Neural cell (in vitro differentiated cells): Measurements from ENCODE around the gene TIGAR.

DNA sequence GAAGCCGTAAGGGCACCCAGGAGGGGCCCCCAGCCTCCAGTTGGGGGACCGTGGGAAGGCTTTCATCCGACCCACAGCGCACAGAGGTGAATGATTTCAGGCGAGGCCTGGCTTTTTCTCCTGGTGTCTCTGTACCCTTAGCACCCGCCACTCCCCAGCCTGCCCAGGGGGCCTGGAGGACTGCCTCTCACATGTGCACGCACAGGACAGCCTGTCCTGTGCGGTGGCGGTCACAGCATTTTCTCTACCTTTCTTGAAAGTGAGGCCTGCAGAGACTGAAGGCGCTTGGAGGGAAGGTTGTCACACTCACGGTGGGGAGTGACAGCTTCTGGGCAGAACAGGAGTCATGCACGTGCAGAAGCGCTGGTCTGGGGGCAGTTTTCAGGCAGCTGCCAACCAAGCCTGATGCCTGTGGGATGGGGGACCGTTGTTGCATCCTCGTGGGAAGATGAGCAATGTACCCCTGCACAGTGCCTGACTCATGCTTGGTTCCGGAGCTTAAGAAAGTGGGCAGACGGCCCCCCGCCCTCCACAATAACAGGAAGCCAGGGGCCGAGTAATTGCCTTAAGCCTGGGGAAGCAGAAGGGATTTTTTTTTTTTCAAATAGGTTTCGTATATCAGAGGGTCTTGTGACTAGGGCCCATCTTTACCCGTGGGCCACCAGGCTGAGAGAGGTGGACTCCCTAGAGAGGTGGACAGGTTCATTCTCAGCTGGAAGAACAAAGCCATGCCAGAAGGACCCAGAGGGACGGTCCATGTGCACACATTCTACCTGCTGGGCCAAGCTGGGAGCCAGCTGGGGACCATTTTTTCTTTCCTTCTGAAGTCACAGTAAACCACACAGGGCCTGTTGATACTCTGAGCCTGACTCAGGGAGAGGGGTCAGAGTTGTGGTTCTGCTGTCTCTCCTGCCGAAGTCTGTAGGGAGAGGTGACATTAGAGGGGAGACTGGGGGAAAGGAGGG lies 148.3 kb downstream of the TSPAN9 start:
- RAMPAGE, long total RNA: no peak

GRCh38 chr12:3239036-3239540 lies 161.9 kb downstream of the TSPAN9 start:
- RAMPAGE, long total RNA: no peak

- RAMPAGE, long total RNA: no peak
Measured at GRCh38 chr12:3278424-3278818, 201.2 kb downstream of the TSPAN9 start.

- RAMPAGE, long total RNA: no peak
Measured at GRCh38 chr12:3333384-3333953, 157.5 kb upstream of the PRMT8 start.

- RAMPAGE, long total RNA: no peak
Measured at GRCh38 chr12:3336436-3337039, 154.5 kb upstream of the PRMT8 start.

- RAMPAGE, long total RNA: no peak
Measured at GRCh38 chr12:3461323-3461768, 29.7 kb upstream of the PRMT8 start.

GRCh38 chr12:3795515-3796059 lies 42.7 kb upstream of the CRACR2A start:
- RAMPAGE, long total RNA: no peak

GRCh38 chr12:3947510-3948335 lies 74.5 kb upstream of the PARP11 start:
- RAMPAGE, long total RNA: no peak

DNA sequence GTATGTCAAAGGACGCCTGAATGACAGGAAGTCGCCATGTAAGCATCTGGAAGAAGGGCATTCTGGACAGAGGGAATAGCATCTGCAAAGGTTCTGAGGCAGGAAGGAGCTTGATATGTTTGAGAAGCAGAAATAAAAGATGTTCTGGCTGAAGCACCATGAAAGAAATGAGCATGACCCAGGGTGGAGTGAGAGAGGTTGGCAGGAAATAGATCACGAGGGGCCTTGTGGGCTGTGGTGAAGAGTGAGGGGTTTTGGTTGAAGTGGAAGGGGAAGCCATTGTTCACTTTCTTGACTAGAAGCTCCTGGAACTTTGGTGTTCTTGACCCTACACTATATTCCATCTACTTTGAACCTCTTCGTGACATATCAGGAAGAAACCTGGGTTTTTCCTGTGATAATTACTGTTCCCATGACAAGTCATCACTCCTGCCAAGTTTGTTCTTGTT lies 99.4 kb upstream of the PARP11 start:
- RAMPAGE, long total RNA: no peak

DNA sequence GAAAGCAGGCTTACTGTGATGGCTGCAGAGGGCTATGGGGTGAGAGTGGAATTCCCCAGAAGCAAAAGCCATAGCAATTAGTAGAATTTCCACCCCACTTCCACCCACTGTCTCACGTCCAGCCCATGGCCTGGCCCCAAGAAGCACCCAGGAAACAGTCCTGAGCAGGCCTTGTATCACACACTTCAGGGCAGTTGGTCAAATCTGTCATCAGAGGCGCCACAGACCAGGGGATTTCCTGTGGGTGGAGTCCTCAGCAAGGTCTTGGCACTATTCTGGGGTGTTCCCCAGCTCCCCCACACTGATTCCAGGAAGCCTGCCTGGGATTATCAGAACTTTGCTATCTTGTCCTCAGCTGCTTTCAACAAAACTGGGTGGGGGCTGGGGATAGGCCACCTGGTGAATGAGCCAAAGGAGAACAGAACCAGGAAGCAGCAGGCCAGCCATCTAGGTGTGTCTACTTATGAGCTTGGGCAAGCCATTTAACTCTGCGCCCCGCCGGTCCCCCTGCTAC lies 120.1 kb upstream of the CCND2 start:
- RAMPAGE, long total RNA: no peak

DNA sequence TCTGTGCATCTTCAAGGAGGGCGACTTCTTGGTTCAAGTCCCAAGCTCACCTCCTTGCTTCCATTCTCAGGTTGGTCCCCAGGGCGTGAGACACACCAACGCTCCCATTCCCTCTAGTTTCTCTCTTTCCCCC lies 109.4 kb upstream of the CCND2 start:
- RAMPAGE, long total RNA: no peak

DNA sequence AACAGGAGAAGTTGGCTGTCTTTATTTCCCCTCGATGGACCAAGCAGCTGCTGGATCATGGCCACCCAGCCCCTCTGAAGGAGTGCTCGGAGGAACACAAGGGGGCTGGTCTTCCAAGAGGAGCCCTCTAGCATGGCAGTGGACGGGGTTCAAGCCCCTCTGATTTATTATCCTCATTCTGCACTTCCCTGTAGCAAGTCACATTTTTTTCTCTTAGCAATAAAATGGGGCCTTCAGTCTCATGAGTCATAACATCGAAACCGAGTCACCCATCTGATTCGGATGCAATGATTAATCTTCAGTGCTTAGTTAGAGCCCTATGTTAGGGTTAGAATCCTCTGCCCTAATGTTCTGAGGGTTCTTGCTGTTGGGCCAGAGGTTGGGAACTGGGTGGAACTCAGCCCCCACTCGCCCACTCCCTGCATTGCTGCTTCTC lies 14.2 kb downstream of the CCND2 start:
- RAMPAGE, long total RNA: no peak

DNA sequence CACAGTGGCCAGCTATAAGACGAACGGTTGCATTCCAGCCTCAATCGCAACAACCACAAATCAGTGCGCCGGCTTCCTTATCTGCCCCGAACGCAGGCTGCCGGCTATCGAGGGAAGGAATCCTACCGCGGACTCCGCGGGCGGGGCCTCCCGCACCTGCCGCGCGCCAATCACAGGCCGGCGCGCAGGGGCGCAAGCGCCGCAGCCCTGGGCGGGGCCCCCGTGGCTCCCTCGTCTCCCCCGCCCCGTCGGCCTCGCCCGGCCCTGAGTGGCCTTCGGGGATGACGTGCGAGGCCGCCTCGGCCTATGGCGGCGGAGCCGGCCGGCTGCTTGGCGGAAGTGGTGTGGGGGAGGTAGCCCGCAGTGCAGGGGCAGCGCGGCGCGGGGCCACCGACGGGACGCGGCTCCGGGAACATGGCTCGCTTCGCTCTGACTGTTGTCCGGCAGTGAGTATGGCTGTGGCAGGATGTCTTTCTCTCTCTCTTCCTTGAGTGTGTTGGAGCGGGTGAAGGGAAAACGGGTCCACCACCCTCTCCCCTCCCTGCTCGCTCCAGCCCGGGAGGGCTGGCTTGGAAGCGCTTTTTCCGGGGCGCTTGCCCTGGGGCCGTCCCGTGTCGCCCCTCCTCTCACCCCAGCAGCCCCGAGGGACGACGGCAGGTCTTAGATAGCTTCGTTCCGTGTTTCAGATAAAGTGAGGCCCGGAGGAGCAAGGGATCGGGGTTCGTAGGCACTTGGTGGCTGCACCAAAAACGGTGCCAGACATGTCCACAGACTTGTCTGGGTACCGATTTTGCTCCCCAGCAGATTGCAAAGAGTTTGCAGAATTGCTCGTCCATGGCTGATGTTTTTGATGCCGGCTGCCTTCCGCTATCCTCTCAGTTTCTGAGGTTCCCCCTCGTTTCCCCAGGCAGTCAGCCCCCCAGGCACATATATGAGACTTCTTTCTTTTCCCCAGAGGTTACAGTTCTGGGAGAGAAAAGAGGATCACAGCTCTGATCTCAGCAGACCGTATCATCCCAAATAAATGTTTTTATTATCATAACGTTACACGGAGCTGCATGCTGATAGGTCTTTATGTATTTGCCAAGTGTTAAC lies at the start of gene TIGAR:
TSS of gene TIGAR (plus strand) at position 356 of the 1,095 bp plus-strand sequence.
- RAMPAGE, long total RNA: no peak

DNA sequence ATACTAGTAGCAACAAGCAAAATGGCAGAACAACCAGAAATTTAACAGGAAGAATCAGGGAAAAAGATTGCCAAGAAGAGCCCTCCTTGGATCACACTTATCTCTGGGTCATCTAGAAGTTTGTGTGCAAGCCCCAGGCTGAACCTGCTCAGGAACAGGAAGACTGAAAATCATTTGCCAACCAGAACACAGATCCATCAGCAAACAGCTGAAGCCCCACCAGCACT lies 15.7 kb downstream of the GALNT8 start:
- RAMPAGE, long total RNA: no peak

DNA sequence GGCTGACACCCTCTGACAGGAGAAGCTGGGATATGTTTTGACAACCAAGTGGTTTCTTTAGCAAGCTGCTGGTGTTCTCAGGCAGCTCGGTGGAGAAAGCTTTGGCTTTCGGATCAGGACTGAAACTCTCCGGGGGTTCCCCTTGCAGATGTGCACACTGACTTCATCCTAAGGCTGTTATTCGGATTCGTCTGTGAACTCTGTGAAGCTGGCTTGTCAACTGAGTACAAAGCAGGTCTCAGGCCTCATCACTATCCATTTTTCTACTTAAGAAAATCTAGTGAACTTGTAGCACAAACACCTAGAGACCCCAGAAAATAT lies 15.8 kb downstream of the KCNA5 start:
- RAMPAGE, long total RNA: no peak

DNA sequence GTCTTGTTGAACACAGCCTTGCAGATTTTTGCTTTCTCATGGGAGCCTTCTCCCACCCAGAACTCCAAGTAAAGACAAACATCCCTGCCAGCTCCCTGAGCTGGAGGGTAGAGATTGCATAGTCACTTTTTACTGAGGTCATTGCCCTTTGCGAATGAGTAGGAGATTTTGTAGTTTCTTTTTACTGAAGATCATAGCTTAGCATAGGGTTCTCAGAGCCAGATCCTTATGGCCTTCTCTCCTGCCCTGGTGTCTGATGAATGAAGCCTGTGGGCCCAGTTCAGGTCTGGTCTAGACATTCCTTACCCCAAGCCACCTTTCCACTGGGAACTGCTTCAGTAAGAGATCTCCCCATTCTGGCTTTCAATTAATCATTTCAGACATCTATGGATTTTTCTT lies 36.7 kb downstream of the KCNA5 start:
- RAMPAGE, long total RNA: no peak

- RAMPAGE, long total RNA: no peak
Measured at GRCh38 chr12:5080936-5081443, 37.3 kb downstream of the KCNA5 start.

GRCh38 chr12:5114349-5114736 lies 70.7 kb downstream of the KCNA5 start:
- RAMPAGE, long total RNA: no peak

GRCh38 chr12:5122170-5122743 lies 78.6 kb downstream of the KCNA5 start:
- RAMPAGE, long total RNA: no peak

DNA sequence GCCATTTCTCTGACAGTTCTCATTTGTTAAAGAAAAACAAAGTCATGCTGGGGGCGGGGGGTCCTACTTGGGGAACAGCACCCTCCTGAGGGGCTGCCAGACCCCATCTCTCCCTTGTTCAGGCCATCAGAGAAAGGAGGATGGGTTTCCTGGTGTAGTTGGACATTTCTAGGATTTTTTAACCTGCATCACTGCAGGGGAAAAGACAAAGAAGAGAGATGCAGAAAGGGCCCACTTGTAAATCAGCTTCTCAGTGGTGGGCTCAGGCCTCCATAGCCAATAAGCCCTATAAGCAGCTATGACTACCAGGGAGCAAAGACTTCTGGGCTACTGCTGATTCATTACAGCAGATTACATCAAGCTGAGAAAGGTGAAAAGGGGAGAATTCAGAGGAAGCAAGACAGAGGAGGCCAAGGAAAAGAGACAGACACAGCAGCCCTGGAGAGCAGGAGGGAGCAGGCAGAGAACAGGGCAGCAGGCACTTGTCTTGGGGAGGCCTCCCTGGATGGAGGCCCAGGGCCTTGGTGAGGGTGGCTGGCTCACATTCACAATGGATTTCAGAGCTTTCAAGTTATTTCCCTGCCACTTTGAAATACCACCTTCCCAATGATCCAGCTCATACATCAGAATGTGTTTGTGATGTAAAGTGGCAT lies 95.2 kb downstream of the KCNA5 start:
- RAMPAGE, long total RNA: no peak